HCT116 (cell line): ENCODE measurements around the genes DNAJC21, UGT3A2 and RICTOR.

DNA sequence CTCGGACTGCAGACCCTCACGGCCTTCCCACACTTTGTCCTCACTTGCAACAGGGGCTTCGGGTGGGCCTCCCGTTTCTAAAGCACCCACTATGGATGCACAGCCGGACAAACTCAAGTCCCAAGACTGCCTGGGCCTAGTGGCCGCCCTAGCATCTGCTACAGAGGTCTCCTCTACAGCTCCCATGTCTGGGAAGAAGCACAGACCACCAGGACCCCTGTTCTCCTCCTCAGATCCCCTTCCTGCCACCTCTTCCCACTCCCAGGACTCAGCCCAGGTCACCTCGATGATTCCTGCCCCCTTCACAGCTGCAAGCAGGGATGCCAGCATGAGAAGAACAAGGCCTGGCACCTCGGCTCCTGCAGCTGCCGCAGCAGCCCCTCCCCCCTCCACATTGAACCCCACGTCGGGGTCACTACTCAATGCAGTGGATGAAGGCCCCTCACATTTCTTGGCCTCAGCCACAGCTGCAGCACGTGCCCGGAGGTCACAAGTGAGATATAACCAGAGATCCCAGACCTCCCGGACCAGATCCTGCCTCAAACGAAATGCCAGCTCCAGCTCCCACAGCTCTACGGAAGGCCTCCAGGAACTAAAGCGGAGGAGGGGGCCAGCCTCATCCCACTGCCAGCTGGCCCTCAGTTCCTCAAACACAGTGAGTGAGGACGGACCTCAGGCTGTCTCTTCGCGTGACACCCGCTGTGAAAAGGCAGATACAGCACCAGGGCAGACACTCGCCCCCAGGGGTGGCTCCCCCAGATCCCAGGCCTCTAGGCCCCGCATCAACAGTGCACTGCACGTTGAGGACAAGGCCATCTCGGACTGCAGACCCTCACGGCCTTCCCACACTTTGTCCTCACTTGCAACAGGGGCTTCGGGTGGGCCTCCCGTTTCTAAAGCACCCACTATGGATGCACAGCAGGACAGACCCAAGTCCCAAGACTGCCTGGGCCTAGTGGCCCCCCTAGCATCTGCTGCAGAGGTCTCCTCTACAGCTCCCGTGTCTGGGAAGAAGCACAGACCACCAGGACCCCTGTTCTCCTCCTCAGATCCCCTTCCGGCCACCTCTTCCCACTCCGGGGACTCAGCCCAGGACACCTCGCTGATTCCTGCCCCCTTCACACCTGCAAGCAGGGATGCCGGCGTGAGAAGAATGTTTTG is 149.8 kb upstream of the C1QTNF3 start:
- RRBS: no CpG with 5 or more reads among the region's 34 CpGs

DNA sequence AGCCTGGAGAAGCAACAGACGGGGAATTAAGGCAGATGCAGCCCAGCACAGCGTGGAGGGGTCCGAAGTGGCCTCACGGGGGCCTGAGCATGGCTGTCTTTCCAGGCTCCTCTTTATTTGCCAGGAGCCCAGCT is 1.1 kb downstream of the RAI14 start:
- RRBS: no CpG with 5 or more reads among the region's 4 CpGs

DNA sequence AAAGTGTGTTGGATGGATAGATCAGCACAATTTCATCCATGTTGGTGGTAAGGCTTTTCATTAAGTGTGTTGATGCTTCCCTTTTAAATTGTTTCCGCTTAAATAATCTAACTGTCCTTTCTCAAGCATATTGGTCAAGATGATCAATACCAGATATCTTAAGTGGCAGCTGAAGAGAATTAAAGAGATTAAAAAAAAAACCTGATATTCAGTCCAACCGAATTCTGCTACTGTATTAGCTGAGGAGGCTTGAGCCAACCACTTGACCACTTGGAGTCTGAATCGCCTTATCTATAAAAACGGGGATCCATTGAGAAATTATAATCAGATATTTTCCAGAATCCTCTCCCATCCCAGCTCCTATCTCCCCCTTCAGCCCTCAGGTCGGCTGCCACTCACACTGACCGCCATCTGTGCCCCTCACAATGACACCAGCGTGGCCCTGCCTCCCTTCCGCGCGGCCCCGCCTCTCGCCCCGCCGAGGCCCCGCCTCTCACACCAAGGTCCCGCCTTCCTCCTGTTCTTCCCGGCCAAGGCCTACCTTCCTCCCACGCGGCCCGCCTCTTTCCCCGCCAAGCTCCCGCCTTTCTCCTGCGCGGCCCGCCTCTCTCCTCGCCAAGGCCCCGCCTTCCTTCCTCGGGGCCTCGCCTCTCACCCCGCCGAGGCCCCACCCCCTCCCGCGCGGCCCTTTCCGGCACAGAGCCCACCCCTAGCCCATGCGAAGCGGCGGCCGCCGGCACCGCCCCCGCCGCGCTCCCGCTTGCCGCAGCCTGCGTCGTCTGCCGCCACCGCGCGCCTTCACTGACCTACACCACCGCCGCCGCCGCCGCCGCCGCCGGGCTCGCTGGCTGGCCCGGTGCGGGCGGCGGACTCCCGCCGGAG is at the start of gene DNAJC21:
Gene DNAJC21, plus strand, starts transcription at position 717 of the 882 bp plus-strand sequence.
- RRBS: 2% methylated on average over 7 of the region's 67 CpGs

- RRBS: no CpG with 5 or more reads among the region's 3 CpGs
Observed at GRCh38 chr5:35230759-35231149, 467 bp upstream of the PRLR start.

GRCh38 chr5:35803100-35803582 is 53.5 kb upstream of the IL7R start:
- RRBS: no CpG with 5 or more reads among the region's 4 CpGs

- RRBS: no CpG with 5 or more reads among the region's 5 CpGs
Observed at GRCh38 chr5:35803920-35804526, 52.7 kb upstream of the IL7R start.

- RRBS: 94% methylated on average over 6 of the region's 33 CpGs
Observed at GRCh38 chr5:36066141-36067341, at the start of gene UGT3A2. Gene UGT3A2, minus strand, starts transcription at chr5:36066882.

- RRBS: no CpG with 5 or more reads among the region's 19 CpGs
Observed at GRCh38 chr5:36152472-36153196, 723 bp downstream of the SKP2 start.

DNA sequence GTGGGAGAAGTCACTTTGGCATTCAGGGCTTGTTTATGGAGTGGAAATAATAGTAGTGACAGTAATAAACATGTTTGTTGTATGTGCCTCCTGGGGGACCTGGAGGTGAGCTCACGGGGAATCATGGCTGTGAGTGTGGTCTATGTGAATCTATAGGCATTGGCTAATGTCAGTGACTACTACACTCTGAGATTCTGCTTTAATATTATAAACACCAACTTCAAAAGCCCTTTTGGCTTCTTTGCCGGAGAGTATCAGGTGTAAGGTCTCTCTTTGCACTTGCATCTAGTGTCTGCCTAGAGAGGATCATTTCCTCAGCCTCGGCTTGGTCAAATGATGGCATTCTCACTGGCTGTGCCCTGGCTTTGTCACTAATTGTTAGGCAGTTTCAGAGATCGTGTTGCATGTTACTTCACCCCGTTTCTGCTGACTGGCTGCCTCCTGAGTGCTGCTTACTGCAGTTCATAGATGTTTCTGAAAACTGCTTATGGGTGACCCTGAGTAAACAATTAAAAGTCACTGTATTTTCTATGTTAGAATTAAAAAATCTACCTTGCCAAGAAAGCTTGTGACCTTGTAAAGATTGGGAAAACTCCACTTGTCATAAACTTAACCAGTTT is 48.7 kb downstream of the SLC1A3 start:
- RRBS: no CpG with 5 or more reads among the region's 5 CpGs

DNA sequence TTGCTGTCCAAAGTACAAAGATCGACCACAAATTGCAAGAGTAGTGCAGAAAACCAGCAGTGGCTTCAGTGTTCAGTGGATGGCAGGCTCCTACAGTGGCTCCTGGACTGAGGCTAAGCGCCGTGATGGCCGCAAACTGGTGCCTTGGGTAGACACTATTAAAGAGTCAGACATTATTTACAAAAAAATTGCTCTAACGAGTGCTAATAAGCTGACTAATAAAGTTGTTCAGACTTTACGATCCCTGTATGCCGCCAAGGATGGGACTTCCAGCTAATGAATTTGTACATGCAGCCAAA is 184.6 kb downstream of the CPLANE1 start:
- RRBS: no CpG with 5 or more reads among the region's 7 CpGs

DNA sequence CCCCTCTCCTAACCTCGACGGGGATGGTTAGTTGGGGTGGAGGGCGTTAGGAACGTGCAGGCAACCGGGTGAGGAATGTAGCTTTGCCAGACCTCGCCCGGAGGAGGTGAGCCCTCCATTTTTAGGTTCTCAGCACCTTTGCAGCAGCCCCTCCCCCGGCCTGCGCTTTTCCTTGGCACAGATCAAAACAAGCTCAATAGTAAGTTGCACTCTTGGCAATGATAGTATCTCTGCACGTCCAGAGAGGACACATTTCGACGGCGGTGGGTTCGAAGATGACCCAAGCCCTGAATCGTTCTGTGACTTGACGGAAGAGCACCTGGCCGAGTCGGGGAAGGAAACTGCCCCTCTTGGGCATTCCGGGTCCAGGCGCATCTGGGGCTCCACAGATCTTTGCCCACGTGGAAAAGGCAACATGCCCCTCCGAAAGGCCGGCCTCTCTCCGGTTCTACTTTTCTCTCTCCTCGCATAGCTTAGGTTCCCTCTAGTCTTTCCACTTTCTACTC is 907 bp downstream of the GDNF start:
- RRBS: 95% methylated on average over 4 of the region's 25 CpGs

GRCh38 chr5:38464909-38465467 is 91.5 kb downstream of the LIFR start:
- RRBS: no CpG with 5 or more reads among the region's 3 CpGs

- RRBS: no CpG with 5 or more reads among the region's 6 CpGs
Observed at GRCh38 chr5:38485751-38486146, 70.7 kb downstream of the LIFR start.

- RRBS: no CpG with 5 or more reads among the region's 10 CpGs
Observed at GRCh38 chr5:38537051-38537835, 19.2 kb downstream of the LIFR start.

GRCh38 chr5:38650196-38650549 is 93.7 kb upstream of the LIFR start:
- RRBS: no CpG with 5 or more reads among the region's 1 CpG

DNA sequence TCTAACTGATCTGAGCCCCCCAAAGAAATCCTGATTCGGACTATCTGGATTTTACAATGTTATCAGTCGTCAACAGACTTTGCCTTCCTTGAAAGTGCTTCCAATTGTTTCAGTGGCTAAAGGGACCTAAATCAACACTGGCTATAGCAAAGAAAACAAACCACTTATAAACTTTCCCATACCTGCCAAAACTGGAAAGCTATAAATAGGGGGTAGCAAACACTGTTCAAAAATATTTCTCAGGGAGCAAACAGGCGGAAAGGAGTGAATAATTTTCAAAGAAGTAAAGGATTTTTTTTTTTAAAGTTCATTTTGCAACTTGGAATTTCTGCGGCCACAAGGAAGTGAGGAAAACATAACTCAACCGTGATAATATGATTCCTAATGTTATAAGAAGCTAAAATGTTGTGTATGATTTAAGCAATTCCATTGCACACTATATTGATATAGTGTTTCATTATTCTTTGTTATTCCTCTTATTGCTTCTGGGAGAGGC is 105.7 kb upstream of the LIFR start:
- RRBS: no CpG with 5 or more reads among the region's 5 CpGs

- RRBS: no CpG with 5 or more reads among the region's 5 CpGs
Observed at GRCh38 chr5:38988262-38988930, 85.8 kb downstream of the RICTOR start.

- RRBS: 2% methylated on average over 32 of the region's 95 CpGs
Observed at GRCh38 chr5:39074234-39075290, at the start of gene RICTOR. Gene RICTOR, minus strand, starts transcription at chr5:39074399.